Fibroblast of the aortic adventitia (primary cell): Measurements from ENCODE around the gene ITIH1.

GRCh38 chr3:52394702-52395050 lies 15.1 kb downstream of the BAP1 start:
- CAGE, long polyA plus RNA, result no peak

DNA sequence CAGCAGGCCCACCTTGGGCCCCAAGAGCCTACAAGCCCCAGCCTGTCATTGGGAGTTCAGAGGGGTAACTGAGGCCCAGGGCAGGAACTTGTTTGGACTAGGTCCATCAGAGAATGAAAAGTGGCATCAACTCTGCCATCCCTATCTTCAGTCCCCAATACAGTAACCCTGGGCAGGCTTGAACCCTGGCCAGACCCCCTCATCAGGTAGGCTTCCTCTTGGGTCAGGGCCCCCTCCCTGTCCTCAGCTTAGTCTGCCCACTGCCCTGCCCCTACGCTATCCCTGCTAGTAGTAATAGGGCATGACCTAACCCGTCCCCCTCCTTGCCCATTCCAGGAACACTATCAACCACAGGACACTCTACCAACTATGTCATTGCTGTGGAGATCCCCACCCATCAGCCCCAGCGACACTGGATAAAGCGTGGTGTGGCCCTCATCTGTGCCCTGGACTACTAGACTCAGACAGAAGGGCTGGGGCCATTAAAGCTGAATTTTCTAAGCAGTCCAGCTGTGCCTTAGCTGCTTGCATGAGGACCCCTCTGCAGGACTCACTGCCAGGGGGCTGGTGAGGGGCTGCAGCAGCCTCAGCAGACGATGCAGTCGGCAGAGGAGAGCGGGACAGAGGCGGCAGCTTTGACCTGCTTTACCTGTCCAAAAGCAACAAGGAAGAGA lies 9.7 kb downstream of the BAP1 start:
- CAGE, long polyA plus RNA, result no peak

- CAGE, long polyA plus RNA, result no peak
Observed at GRCh38 chr3:52409160-52409836, 510 bp downstream of the BAP1 start.

DNA sequence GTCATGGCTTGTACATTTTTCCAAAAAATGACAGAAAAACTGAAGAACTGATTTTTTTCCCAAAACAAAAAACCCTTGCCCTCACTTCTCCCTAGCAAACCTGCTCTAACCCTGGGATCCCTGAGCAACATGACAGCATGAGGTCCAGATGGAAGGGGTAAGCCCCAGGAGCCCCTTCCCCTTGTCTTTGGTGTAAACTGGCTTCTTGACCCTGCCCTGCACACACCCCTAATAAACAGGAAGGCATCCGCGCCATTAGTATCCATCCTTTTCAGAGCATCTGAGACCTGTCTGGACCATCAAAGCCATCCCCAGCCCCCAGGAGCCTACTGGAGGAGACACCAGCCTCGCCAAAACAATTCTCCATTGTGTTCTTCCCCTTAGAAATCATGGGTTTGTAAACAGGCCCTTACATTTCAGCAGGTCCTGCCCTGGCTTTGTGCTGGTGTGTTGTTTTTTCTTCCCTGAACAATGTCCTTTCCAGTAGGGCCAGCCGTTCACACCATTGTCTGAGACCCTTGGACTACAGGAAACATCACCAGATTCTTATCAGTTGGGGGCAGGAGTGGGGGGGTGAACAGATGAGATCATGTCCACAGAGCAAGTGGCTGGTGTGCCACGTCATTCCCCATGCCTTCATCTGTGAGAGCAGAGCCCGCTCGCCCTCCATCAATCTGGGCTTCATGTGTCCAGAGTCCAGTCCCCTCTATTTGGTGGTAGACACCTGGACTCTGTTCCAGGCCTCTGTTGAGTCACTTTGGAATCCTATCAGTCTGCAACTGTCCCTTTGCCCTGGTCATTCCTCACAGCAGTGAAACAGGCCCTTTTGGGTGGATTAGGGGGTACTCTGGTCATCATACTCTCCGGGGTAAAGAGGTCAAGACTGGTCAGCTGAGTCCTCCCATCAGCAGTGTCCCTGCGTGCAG lies 15.2 kb downstream of the SEMA3G start:
- CAGE, long polyA plus RNA, result no peak

GRCh38 chr3:52484306-52485086 lies 10.6 kb upstream of the STAB1 start:
- CAGE, long polyA plus RNA, result no peak

GRCh38 chr3:52492548-52493266 lies 2.4 kb upstream of the STAB1 start:
- CAGE, long polyA plus RNA, result no peak

GRCh38 chr3:52502437-52503083 lies 7.4 kb downstream of the STAB1 start:
- CAGE, long polyA plus RNA, result no peak

DNA sequence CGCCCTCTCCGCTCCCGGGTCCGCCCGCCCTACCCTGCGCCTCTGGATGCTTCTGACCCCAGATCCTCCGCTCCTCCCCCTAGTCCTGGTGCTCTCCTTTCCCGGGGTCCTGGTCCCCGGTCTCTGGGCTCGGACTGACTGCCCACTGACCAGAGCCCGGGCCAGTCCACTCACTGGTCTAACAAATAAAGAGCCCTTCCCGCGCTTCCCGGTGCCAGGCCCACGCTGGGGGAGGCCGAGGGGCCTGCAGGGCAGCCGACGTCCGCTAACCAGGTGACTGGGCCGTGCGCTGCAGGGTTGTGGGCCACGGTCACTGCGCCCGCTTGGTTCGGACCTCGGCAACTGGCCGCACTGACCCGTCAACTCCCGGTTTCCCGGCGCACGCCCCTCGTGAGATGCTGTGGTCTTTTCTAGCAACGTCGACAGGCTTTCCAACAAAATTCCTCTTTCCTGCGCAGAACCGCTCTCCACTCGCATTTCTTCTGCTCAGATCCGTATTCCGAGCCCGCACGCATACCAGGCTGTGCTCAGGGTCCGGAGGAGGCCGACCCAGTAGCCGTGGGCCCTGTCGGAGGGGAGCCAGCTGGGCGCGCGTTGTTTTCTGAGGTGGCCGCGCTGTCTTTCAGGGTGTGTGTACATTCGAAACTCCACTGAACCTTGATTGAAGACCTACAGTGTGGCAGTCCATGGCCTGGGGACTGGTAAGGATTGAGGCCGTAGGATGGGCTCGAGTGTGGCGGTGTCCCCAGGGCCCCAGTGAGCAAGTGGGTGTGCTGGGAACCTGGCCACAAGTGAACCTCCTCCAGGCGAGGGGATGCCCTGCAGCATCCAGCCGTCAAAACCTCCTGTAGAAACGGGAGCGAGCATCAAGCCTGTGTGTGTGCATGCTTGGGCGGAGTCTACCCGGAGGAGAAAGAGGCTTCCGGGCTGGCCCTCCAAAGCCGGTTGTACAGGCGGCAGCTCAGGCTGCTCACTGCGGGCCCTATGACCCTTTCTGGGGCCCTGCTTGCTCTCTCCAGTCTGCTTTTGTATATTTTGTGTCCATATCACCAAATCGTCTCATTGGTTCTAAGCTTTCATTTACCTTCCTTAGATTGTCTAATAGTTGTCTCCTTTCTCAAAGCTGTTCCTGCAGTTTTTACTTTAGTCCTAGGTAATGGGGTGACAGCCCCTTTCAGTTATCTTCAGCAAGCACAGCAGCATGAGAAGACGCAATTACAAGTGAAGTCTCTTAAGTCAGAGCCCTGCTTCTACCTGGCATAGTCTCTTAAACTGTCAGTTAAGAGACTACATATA lies 968 bp upstream of the NT5DC2 start:
- CAGE, long polyA plus RNA, result no peak

DNA sequence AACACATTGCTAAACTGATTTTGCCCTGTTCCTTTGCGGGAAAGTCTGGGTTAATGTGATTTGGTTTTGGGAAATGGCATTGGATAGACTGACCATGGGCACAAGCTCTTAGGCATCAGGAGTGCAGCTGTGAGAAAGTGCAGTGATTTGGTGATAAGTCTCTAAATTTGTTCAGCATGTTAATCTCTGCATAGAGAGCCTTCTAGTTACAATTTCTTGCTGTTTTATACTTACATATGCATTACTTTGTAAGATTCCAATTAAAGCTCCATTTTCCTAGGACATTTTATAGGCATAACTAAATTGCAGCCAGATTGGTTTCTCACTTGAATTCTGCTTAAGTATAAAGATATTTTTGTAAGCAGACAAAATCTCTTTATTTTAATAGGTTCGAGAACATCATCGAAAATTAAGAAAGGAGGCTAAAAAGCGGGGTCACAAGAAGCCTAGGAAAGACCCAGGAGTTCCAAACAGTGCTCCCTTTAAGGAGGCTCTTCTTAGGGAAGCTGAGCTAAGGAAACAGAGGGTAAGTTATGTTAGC lies 1.1 kb downstream of the GNL3 start:
- CAGE, long polyA plus RNA, result no peak

DNA sequence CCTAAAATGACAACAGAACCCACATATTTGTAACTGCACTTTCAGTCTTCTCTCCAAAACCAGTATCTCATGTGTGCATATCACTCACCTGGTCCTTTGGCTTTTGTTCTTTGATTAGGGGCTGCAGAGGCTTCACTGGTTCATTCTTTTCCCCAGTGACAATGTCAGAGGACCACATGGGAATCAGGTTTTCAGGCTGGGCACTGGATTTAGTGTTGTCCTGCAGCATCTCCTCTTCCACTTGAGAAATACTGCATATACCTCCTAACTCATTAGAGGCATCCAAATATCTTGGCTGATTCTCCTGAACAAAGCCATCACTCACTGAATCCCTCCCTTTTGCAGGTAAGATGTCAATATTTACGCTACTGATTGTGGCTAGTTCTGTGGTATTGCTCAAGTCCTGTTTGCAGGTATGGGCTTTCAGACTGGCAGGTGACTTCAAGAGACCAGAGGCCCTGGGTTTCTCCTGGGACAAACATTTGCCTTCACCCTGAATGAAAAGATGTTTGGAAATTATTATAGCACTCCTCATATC lies 18.8 kb downstream of the NEK4 start:
- CAGE, long polyA plus RNA, result no peak

DNA sequence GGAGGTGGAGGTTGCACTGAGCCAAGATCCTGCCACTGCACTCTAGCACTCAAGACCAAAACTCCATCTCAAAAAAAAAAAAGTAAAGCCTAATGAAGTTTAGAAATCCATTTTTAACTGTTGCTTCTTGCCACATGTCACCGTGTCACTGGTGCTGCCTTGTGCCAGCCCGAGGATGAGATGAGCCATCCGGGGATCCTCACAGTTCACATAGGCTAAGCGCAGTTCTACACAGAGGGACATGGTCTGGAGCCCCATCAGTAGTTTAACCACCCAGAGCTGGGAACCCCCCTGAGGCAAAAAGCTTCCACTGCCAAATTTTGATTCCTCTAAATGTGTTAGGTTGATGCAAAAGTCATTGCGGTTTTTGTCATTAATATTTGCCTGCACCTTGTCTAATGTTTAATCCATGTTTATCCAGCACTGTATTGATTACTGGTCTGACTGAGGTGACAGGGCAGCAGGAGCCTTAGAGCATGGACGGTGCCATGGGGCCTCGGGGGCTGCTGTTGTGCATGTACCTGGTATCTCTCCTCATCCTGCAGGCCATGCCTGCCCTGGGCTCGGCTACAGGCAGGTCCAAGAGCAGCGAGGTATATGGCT lies at the start of gene ITIH1:
Gene ITIH1, plus strand, starts transcription at position 460 of the 603 bp plus-strand sequence.
- CAGE, long polyA plus RNA, result no peak

DNA sequence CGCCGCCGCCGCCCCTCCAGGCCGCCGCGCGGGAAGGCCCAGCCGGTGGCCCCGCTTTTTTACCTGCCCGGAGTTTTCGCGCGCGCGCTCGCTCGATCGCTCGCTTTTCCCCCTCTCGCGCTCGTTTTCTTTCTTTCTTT lies 250 bp downstream of the SFMBT1 start:
- CAGE, long polyA plus RNA, result no peak

GRCh38 chr3:53130864-53131561 lies 778 bp upstream of the RFT1 start:
- CAGE, long polyA plus RNA, result no peak

DNA sequence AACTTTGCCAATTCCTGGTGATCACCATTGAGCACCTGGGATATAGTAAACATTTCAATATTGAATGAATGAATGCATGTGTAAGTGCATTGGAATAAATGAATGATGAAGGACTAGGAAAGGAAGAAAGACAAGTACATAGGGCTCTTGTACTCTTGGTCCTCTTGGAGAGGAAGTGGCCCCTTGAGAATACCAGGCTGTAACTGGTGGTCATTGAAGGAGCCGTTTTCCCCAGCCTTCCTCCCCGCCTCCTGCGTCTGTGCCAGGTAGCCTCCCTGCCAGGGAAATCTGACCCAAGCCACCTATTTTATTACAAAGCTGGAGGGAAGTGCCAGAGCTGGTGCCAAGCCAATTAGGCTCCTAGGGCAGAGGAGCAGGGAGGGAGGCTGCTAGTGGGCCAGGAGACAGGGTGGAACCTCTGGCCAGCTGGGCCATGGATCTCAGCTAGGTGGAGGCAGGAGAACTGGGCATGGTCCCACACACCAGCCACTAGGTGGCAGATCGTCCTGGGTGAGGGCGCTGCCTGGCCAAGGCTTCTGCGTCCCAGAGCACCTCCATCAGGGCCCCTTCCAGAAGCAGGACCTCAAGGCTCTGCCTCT lies 4.3 kb upstream of the RFT1 start:
- CAGE, long polyA plus RNA, result no peak

GRCh38 chr3:53145749-53146178 lies 15.2 kb upstream of the PRKCD start:
- CAGE, long polyA plus RNA, result no peak

GRCh38 chr3:53182627-53184014 lies 22.1 kb downstream of the PRKCD start:
- CAGE, long polyA plus RNA, result no peak

DNA sequence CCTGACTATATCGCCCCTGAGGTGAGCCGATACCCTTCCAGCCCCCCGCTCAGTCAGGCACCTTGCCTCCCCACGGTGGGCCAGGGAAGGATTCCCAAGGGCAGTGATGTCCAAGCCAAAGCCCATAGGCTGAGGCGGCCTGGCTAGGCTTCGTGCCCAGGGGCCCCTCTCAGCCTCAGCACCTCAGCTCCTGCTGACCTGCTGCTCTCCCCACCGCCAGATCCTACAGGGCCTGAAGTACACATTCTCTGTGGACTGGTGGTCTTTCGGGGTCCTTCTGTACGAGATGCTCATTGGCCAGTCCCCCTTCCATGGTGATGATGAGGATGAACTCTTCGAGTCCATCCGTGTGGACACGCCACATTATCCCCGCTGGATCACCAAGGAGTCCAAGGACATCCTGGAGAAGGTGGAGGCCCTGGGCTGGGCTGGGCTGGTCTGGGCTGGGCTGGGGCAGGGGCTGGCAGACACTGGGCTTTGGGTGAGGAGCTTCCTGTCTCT lies 27.9 kb downstream of the PRKCD start:
- CAGE, long polyA plus RNA, result no peak

- CAGE, long polyA plus RNA, result no peak
Observed at GRCh38 chr3:53228857-53229372, 26.9 kb downstream of the TKT start.

DNA sequence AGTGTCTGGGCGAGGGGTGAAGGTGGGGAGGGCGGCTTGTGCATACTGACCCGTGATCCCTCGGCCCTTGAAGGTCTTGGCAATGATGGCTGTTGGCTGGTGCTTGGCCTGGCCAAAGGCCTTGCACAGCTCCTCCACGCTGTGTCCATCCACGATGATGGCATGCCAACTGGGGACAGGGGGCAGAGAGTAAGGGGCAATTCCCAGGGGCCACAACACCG lies 22.8 kb downstream of the TKT start:
- CAGE, long polyA plus RNA, result no peak

GRCh38 chr3:53506338-53507281 lies 12.2 kb downstream of the CACNA1D start:
- CAGE, long polyA plus RNA, result no peak